Tongue (tissue), 2 donors: Measurements from ENCODE around the genes SAA2, UEVLD, MISFA and PTPN5.

- RAMPAGE, long total RNA, result no peak
Observed at GRCh38 chr11:17386350-17387132, 1.9 kb downstream of the KCNJ11 start.

DNA sequence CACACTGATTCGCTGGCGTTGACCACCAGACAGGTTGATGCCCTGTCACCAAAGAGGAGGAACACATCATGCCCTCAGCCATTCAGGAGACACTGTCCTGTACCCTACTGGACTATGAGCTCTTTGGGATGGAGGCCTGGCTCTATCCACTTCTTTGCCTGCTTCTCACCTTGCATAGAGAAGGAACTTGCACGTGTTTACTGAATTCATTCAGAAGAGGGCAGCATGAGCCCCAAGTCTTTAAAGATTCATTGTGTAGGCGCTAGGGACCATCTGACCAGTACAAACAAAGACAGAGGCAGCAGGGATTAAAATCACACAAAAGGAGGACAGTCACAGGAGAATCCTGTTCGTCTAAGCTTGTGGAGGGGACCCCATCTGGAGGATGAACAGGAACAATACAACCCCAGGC lies 24.3 kb upstream of the KCNJ11 start:
- RAMPAGE, long total RNA, result no peak

GRCh38 chr11:17506670-17507113 lies 30.0 kb upstream of the ABCC8 start:
- RAMPAGE, long total RNA, result no peak

DNA sequence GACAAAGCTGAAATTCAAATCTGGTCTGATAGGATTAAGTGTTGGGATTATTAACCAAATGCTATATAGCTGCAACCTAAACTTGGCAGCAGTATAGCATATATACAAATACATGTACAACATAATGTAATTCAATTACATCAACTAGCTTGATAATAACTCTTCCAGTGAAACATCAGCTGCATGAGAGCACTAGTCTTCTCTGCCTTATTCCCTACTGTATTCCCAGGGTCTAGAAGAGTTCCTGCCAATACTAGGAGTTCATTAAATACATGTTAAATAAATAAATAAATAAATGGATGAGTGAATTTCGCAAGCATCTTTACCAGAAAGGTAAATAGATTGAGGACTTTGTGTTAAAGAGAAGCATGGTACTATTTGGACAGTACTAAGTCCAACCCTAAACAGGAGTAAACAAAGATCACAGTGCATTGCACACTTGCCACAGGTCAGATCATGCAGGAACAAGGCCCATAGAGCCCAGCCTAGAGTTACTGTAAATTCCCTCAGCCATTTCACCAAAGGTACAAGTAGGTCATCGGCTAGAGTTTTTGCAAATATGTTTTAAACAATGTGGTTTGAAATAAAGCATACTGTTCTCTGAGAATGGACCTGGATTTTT lies 12.7 kb downstream of the SAA4 start:
- RAMPAGE, long total RNA, result no peak

DNA sequence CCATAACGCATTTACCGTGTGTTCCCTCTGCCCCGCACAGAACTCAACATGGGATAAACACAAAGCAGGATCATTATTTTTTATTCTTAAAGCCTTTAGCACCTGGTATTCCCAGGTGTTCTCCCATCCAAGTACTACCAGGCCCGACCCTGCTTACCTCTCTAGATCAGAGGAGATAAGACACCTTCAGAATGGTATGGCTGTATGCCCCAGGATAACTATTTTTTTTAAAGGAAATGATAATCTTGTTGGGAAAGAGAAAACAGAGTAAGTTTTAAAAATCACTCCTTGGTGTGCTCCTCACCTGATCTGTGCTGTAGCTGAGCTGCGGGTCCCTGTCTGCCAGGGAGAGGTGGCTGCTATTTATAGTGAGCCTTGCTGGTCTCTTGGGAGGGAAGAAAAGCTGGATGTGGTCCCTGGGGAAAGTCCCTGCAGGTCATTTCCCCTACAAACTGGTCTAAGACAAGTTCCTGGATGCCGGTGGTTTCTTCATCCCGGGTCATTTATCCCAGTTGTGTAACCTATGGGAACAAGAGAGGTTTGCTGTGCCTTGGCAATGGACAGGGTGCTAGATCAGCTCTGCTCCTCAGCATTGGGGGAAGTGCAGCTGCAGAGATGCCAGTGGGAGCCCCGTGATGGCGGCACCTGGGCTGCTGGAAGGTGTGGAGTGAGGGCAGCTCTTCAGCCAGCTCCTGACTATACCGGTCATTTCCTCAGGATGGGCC lies at the start of gene SAA2:
TSS of gene SAA2 (minus strand) at position 370 of the 725 bp plus-strand sequence.
- RAMPAGE, long total RNA, result no peak

- RAMPAGE, long total RNA, result no peak
Observed at GRCh38 chr11:18321341-18321625, 657 bp downstream of the HPS5 start.

DNA sequence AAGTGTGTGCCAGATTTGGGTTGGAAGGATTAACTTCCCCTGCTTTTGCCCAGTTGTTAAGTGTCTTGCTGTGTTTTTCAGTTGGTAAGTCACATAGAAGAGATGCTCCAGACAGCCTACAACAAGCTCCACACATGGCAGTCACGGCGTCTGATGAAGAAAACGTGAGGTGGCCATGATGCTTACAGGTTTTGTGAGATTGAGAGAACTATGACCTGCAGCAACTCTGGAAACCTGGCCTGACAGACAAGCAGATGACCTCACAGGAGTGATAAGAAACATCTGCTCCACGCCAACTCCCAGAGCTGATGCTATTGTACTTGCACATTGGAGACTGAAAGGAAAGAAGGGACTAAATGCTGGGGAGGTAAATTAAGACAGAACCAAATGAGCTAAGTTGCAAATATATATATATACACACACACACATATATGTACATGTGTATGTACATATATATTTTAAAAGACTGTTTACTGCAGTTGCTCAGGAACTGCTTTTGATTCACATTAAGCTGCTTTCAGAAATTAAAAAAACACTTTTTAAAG lies 28.6 kb upstream of the LDHA start:
- RAMPAGE, long total RNA, result no peak

DNA sequence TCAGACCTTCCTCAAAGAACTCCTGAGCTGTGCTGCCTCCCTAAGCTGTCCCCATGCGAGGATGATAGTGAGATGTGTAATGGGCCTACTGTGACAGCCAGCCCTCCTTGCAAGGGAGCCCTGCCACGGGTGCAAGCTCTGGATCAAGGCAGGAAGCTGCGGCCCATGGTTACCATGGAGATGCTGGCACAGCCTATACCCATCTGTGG lies 11.1 kb upstream of the LDHA start:
- RAMPAGE, long total RNA, result no peak

- RAMPAGE, long total RNA, result no peak
Observed at GRCh38 chr11:18588215-18588587, 333 bp downstream of the UEVLD start.

DNA sequence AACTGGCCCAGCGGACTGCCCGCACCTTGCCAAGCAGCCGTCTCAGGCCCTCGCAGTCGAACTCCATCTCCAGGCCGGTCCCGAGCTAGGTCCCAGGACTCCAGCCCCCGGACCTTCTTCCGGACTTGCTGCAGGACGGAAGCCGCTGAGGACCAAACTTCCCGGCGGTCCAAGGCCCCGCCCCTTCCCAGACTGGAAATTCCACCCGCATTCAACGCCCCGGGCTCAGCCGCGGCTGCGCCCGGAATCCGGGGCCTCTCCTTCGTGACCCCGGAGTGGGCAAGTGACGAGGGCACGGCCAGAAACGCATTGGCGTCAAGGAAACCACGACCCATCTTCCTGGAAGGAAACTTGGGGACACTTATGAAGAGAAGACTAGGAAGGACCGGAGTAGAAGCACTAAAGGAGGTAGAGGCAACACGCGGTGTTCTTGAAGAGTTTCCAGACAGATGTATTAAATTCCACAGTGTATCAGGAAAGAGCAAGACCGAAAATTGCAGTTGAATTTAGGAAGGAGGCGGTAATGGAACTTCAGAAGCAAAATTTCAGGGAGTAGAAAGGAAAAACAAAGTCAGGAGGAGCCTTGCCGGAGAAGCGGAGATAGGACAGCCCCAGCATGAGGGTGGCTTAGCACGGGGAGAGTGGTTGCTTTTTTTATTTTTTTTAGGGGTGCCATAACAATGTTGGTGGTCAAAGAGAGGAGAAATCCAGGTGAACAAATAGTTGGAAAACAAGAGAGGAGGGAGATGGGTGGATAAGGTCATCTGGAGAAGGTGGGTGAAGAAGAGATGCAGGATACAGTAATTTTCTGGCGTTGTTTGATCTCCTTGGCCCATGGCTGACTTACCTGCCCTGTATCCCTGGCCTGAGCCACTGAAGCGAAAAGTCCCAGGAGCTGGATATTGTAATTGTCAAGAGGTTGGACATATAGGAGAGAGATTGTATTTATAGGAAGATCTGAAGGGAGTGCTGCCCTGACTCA lies at the start of gene UEVLD:
TSS of gene UEVLD (minus strand) at position 147 of the 982 bp plus-strand sequence.
- RAMPAGE, long total RNA, result no peak

GRCh38 chr11:18599618-18600087 lies at the start of gene MISFA:
TSS of gene MISFA (plus strand) at chr11:18599789.
- RAMPAGE, long total RNA, result no peak

DNA sequence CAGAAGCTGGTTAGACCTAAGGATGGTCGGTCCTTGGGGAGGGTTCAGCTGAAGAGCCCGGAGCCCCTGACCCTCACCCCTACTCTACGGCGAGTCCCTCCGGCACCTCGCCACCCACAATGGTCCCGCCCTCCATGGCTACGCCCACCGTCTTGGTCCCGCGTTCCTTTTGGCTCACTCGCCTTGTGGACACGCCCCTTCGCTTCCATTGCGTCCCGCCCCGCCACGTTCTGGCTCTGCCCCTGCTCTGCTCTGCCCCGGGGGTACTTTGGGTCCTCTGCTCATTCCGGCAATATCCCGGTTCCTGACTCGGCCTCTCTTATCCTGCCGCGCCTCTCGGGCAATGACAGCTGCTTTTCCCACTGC lies 4.9 kb downstream of the IGSF22 start:
- RAMPAGE, long total RNA, result no peak

DNA sequence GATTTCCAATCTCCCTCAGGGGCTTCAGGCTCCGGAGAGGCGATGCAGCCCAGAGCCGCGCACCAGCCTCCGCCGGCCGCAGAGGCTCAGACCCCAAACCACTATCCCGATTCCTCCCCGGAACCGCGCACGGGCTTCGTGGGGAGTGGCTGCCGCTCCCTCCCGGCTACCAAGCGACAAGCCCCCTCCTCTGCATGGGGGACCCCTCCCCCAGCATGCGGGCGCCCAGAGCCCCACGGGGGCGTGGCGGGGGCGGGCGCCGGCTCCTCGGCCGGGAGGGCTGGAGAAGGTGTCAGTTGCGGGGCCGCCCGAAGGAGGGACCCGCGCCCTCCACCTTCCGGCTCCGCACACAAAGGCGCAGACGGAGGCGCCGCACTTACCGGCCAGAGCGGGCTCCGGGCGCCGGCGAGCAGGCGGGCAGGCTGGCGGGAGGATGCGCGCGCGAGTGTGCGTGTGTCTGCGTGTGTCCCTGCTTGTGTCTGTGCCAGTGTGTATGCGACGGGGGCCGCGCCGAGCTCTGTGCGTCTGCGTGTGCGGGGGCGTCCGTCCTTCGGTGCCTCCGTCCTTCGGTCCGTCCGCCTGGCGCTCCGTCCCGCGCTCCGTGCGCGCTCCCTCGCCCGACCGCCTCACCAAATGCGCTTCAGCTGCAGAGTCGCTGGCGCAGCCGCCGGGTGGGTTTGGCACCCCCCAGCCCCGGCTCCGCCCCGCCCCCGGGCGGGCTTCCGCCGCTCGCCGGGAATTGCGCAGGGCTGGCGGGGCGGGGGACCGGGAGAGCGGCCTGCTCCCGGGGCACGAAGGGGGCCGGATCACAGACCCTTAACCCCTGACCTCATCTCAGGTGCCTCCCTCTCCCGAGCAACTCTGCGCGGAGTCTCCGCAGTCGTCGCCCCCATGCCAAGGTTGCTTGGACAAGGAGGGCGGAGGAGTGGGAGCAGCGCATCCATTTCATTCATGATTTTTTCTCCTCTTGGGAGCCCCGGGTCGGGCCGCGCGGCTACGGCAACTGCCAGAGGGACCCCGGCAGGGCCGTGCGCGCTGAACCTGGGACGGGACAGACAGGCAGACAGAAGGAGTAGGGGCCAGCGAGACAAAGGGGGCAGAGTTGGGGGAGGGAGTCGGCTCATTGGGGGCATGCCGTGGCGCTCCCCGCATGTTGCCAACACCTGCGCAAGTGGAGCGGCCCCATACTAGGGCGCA lies at the start of gene PTPN5:
TSS of gene PTPN5 (minus strand) at position 654 of the 1,197 bp plus-strand sequence.
- RAMPAGE, long total RNA, result no peak

DNA sequence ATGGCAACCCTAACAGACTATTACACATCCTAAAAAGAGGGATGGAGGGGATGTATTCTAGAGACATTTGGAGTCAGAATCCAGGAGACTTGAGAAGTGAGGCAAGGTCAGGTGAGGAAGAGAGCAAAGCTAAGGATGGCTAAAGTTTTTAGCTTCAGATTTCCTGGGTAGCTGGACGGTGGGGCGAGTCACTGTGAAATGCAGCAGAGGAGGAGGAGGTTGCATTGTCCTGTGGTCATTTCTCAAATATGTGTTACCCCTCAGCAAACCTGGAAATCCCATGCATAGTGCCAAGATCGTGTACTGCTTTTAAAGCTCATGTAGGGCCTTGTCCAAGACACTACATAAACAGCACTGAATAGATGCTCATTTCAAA lies 20.5 kb downstream of the CSRP3 start:
- RAMPAGE, long total RNA, result no peak

GRCh38 chr11:19218714-19219392 lies 17.1 kb upstream of the CSRP3 start:
- RAMPAGE, long total RNA, result no peak

GRCh38 chr11:19422326-19422862 lies 181.6 kb upstream of the E2F8 start:
- RAMPAGE, long total RNA, result no peak

DNA sequence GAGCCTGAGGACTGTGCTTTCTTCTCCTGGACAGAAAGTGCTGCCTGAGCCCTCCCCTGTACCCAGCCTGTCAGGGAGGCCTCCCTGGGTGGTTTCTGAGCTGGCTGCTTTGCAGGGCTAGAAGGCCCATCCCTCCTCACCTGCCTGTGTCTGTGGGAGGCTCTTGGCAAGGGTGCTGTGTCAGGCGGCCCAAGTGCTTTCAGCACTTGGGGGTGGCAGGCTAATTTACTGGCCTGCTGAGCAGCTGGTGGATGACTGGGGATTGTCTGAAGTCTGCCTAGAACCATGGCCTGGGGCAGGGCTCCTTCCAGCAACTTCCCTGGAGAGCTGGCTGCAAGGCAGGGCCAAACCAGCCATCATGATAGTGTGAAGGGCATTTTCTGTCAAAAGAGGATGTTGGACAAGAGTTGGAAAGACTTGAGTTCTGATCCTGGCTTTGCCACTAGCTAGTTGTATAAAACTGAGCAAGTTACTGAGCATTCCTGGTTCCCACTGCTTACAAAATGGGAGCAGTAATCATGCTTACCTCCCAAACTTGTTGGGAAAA lies 138.9 kb upstream of the NAV2 start:
- RAMPAGE, long total RNA, result no peak

- RAMPAGE, long total RNA, result no peak
Observed at GRCh38 chr11:19728398-19728893, 15.8 kb downstream of the NAV2 start.

- RAMPAGE, long total RNA, result no peak
Observed at GRCh38 chr11:19798892-19799294, 86.3 kb downstream of the NAV2 start.

GRCh38 chr11:19953113-19953809 lies 207.0 kb downstream of the DBX1 start:
- RAMPAGE, long total RNA, result no peak